ENCODE measurements around a stretch of chr3.

- PRO-cap, 2 experiments, result no peak in any of the 2 experiments
These were observed 112.7 kb downstream of the ERC2 start for GRCh38 chr3:56355431-56356138.

DNA sequence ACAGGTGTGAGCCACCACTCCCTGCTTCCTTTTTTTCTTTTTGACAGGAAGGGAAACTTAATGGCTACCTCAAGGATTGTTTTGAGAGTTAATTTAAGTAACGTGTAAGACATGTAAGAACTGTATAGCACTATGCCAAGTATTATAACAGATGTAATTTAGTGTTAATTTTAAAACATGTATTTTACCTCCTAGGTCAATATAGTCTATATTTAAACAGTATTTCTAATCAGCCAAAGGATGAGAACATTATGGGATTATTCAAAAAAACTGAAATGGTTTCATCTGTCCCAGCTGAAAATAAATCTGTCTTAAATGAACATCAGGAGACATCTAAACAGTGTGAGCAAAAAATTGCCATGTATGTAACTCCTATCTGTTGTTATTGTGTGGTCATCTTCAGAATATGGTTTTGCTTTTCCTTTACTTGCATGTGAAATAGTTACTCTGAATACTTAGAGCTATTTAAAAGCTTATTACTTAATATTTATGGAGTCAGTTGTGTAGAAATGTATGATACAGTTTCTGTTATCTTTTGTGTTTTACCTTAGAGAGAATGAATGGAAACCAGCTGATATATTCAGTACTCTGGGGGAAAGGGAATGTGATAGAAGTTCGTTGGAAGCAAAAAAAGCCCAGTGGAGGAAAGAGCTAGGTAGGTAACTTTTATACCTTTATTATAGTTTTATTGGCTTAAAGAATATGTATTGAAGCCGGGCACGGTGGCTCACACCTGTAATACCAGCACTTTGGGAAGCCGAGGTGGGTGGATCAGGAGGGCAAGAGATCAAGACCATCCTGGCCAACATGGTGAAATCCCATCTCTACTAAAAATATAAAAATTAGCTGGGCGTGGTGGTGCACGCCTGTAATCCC is 9.7 kb downstream of the CCDC66 start:
- PRO-cap, 2 experiments, result no peak in any of the 2 experiments

DNA sequence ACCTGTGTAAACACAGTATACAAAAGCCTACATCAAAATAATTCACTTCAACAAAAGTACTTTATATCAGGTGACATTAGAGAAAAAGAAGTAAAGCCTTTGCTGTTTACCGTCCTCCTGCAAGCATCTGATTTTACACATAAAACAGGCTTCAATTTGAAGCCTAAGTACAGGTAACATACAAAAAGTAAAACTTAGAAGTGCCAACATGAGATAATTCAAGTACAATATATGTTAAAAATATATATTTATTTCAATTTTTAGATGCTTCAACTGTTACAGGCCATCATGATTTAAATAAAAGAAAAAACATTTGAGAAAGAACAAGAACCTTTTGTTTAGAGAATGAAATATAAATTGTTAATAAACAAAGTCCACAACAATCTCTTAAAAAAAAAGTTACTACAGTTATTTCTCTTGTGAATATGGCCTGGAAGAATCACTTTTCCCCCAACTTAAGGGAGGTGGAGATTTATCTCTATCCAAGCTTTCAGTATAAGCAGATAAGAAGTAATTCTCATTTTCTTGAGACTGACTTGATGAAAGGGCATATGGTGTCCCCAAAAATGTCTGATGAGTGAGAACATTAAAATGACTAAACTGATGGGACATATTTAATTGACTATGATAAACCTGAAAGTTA is 60.3 kb downstream of the TASOR start:
- PRO-cap, 2 experiments, result no peak in any of the 2 experiments

GRCh38 chr3:56729068-56729782 is 46.2 kb upstream of the TASOR start:
- PRO-cap, 2 experiments, result no peak in any of the 2 experiments

- PRO-cap, 2 experiments, result no peak in any of the 2 experiments
These were observed 11.5 kb downstream of the ARHGEF3 start for GRCh38 chr3:56790212-56790729.

GRCh38 chr3:56915642-56915893 is 113.8 kb upstream of the ARHGEF3 start:
- PRO-cap, 2 experiments, result no peak in any of the 2 experiments

DNA sequence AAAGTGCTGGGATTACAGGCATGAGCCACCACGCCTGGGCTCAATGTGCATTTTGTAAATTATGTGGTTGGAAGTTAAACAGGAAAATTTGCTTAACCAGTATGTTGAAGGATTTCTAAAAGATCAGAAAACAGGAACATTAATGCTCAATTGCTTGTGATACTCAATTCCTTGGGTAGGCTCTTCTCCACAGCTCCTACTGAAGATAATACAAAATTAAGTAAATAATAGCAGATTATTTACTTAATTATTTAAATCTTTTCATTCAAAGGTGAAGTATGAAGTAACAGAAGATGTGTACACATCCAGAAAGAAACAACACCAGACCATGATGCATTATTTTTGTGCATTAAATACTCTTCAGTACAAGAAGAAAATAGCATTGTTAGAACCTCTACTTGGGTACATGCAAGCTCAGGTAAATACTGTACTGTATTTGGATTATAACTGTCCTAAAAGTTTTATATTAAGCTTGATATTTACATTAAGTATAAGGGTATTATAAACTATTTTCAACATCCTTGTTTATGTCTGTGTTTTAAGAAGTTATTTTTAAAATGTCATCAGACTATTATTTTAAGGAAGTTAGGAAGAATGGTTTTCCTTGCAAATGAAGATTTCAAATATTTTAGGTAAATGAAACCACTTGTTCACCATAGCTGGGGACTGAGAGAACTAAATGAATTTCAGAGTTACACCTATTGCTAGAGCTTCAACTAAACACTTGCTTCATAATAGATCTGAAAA is 18.4 kb downstream of the APPL1 start:
- PRO-cap, 2 experiments, result no peak in any of the 2 experiments

DNA sequence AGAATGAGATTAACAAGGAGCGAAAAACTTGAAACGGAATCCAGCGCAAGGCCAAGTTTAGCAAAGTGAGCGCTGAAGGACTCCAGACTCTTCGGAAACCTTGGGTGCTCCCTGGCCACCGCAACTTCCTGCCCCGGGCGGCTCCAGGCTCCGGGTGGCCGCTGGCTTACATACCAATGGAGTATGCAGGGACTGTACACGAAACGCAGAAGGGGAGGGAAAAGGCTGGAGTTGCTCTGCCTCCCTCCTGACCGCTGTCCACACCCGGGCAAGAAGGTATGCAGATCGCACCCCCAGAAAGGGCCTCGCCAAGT is 746 bp downstream of the ARF4 start:
- PRO-cap, 2 experiments, result peak in 2 of 2 experiments; most common plus-strand start position 261 of the sequence (in 2); most common minus-strand start position 96 of the sequence (in 1)

- PRO-cap, 2 experiments, result no peak in any of the 2 experiments
These were observed 56.6 kb upstream of the FLNB start for GRCh38 chr3:57951495-57952185.

- PRO-cap, 2 experiments, result peak in 2 of 2 experiments; most common plus-strand start chr3:58009411 (in 1); most common minus-strand start chr3:58009401 (in 2)
These were observed 974 bp downstream of the FLNB start for GRCh38 chr3:58008932-58009859.

GRCh38 chr3:58040057-58040599 is 31.9 kb downstream of the FLNB start:
- PRO-cap, 2 experiments, result no peak in any of the 2 experiments

DNA sequence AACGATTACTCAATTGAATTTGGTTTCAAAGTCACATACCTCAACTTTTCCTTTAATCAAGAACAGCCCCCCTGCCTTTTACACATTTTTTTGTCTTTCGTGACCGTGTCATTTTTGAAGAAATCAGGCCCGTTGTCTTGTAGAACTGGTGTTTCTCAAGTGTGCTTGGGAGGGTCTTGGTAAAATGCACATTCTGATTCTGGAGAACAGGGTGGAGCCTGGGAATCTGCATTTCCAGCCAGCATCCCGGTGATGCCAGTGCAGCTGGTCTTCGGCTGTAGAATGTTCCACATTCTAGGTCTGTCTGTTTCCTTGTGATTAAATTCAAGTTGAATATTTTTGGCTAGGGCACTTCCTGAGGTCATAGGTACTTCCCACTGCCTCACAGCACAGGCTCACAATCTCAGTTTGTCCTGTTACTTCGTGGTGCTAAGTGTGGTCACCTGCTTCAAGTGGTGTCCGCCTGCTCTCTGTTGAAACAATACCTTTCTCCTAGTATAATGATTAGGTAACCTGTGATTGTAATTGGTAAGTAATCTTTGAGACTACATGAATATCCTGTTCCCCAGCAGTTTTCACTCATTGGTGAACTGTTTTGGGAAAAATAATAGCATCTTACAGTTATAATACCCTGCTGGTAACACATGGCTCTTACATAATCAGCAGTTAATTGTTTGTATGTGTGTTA is 40.1 kb downstream of the FLNB start:
- PRO-cap, 2 experiments, result no peak in any of the 2 experiments

DNA sequence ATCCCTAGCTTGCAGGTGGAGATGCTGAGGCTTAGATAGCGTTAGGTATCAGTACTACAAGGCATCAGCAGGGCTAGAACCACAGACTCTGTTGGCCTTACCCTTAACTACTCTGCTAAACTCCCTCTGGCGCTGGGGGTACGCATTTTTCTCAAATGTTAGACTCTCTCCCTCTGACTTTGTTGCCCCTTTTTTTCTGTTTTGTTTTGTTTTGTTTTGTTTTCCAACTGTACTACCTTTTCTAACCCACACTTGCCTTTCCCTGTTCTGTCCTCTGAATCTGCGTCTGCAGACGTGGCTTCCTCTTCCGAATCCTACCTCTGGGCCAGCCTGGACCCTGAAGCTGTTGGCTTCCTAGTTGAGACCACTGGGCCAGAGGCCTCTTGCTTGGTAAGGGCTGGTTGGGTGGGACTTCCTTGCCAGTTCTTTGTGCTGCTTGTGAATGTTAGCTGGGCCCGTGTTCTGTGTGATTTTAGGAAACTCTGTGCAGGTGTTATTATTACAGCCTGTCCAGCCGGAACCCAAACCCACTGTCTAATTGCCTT is 91.2 kb downstream of the FLNB start:
- PRO-cap, 2 experiments, result no peak in any of the 2 experiments

DNA sequence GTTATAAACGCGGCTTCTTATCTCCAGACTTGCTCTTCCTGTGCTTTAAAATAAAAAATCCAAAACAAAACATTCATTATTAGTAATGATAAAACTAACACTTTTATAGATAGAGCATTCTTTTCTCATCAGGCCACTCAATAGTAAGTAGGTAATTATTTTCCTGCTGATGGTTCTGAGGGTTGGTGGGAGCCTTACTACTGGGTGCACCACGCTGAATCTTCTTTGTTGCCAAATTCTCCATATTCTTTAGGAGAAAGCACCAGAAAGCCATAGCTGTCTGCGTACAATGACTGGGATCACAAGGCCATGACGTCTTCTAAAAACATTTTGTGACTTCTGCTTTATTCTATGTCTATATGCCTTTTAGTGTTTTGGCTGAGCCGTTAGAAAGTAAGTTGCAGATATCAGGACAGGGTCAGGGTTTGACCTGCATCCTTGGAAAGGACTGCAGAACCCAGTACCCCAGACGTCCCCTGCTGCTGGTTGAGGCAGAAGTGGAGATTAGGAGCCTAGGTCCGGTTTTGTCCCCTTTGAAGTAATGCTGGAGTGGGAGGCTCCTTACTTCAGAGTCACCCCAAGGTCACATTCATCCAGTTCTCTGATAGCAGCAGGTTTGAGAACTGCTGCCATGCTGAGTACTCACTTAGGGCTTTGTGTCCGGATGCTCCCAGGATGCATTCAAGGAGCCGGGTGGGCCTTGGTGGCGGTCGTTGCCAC is 95.6 kb downstream of the DNASE1L3 start:
- PRO-cap, 2 experiments, result no peak in any of the 2 experiments

DNA sequence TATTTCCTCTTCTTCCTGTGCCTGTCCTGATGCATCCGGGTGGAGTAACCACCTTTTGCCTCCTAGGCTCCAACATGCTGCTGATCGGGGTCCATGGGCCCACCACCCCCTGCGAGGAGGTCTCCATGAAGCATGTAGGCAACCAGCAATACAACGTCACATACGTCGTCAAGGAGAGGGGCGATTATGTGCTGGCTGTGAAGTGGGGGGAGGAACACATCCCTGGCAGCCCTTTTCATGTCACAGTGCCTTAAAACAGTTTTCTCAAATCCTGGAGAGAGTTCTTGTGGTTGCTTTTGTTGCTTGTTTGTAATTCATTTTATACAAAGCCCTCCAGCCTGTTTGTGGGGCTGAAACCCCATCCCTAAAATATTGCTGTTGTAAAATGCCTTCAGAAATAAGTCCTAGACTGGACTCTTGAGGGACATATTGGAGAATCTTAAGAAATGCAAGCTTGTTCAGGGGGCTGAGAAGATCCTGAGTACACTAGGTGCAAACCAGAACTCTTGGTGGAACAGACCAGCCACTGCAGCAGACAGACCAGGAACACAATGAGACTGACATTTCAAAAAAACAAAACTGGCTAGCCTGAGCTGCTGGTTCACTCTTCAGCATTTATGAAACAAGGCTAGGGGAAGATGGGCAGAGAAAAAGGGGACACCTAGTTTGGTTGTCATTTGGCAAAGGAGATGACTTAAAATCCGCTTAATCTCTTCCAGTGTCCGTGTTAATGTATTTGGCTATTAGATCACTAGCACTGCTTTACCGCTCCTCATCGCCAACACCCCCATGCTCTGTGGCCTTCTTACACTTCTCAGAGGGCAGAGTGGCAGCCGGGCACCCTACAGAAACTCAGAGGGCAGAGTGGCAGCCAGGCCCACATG is 40.0 kb downstream of the DNASE1L3 start:
- PRO-cap, 2 experiments, result no peak in any of the 2 experiments

DNA sequence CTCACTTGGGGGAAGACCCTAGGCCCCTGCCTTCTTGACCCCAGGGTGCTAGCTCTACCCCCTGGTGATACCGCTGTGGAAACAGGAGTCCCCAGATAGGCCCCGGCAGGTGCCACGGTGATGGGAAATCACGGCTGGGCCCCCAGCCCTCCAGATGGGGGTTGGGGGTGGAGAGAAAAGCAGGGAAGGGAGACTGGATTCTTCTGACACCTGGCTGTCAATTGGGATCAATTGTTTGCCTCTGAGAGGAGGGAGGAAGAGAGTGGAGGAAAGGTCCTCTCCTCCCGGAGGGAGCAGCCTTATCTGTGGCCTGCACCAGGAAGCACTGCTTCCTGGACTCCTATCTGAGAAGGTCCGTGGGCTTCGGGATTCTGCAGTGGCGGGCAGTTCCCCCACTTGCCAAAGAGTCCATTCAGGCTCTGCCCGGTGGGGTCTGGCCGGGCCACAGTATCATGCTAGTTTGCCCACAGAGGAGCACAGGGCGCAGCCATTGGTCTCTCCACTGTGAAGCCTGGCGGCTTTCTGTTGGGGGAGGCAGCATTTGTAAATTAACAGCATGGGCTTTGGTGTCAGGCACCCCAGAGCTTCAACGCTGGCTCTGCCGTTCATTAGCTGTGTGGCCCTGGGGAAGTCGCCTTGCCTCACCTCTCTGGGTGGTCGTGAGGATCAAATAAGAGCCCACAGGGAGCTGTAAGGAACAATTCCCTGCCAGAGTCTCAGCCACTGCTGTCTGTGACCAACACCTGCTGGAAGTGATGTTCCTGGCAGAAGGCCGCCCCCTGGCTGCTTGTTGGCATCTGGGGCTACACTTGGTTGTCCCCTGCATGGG is 37.3 kb downstream of the DNASE1L3 start:
- PRO-cap, 2 experiments, result no peak in any of the 2 experiments

DNA sequence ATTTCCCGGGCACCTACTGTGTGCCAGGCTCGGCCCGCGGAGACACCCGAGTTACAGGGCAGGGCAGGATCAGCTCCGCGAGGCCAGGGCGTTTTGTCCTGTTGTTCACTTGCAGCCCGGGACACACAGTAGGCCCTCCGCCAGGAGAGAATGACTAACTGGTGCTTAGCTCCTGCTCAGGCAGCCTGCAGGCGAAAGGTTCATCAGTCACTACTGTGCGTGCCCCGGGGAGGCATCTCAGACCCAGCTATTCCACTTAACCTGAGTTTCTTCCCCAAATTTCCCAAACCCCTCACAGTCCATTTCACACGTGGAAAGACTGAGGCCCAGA is 32.6 kb downstream of the DNASE1L3 start:
- PRO-cap, 2 experiments, result no peak in any of the 2 experiments

DNA sequence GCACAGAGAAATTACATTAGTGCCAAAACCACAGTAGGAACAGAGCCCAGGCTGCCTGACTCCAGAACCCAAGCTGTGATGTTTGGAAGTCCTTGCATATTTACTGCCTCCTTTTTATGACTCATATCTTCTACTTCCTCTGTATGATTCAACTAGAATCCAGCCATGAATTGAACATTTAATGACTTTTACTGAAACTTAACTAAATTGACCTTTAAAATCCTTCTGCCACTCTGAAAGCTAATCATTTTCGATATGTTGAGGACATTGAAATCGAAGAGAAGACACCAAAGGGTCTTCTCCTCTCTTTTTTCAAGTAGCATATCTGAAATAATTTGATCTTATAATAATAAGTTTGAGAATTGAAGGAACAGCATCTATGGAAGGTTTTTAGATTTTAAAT is 33.8 kb upstream of the RPP14 start:
- PRO-cap, 2 experiments, result no peak in any of the 2 experiments

GRCh38 chr3:58324220-58324907 is 8.3 kb upstream of the PXK start:
- PRO-cap, 2 experiments, result no peak in any of the 2 experiments

- PRO-cap, 2 experiments, result no peak in any of the 2 experiments
These were observed 20.5 kb upstream of the KCTD6 start for GRCh38 chr3:58471277-58471929.

Measured in Colon Carcinoma Metastatic in the Brain (tissue), 2 donors.